T-cell (primary cell): ENCODE data around the gene OR4N4C.

DNA sequence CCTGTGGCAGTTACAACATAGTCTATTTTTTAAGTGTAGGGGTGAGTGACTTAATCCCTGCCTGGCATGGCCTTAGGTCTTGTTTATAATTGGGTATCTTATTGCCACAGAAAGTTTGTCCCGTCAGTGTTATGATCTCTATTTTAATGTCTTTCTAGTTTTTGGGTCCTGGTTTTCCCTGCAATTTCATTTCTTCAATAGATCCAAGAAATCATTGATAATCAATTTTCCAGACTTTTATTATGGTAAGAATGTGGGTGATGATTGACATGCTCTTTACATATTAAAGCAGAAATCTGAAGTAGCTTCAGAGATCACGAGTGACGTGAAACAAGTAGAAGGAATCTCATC lies 101.0 kb upstream of the GOLGA6L6 start:
- PRO-cap, 7 experiments, result no peak in any of the 7 experiments

GRCh38 chr15:21651466-21652028 lies at the start of gene OR4N4C:
OR4N4C (plus strand) TSS chr15:21651844.
- PRO-cap, 7 experiments, result no peak in any of the 7 experiments

DNA sequence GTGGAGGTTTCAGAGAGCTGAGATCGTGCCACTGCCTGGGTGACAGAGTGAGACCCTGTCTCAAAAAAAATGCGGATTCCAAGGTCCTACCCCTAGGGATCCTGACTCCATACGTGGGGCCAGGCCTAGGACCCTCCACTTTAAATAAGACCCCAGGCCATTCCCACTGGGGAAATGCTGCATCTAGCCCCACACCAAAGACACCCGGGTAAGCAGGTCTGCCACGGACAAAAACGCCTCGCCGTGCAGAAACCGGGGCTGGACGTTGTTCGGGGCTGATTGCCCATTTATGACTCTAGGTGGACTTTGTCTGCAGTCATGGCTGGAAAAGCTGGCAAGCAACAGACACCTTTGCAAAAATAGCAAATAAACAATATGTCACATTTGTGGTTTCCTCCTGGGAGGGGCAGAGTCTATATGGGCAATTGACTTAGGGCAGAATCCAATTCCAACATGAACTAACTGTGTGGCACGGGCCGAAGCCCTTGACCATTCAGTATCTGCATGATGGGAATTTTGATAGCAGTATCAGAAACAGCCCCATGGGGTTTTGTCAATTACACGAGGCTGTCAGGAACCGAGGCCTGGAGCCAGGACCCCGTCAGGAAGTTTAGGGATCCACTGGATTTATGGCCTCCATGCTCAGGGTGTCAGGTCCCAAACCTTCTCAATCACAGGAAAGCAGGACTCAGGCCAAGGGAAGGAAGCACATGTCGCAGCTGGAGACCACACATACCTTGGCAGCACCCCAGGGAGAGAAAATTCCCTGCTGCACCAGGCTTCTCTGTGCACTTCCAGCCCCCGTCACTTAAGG lies 158.8 kb downstream of the OR4N4 start:
- PRO-cap, 7 experiments, result no peak in any of the 7 experiments

- PRO-cap, 7 experiments, result peak in 4 of 7 experiments; most common plus-strand start chr15:22265205 (in 4)
These were observed 170.9 kb downstream of the OR4N4 start for GRCh38 chr15:22264876-22265895.

- PRO-cap, 7 experiments, result no peak in any of the 7 experiments
These were observed 13.5 kb upstream of the NIPA2 start for GRCh38 chr15:22824965-22825328.

DNA sequence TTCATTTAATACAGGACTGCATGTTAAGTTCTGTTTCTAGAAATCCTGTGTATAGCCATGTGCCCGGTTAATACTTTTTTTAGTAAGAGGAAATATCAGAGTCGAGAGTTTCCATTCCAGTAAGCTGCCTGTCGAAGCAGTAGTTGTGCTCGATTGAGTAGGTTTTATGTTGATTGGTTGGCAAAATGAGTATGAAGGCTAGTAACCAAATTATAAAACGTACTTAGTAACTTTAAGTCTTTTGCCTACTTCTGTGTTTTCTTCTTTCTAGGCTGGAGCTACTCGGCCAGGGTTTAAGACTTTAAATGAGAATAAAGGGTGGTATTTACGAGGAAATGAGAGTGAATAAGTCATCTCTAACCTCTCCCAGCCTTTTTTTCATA lies 909 bp downstream of the NIPA2 start:
- PRO-cap, 7 experiments, result no peak in any of the 7 experiments

GRCh38 chr15:22895274-22896189 lies 57.1 kb downstream of the NIPA2 start:
- PRO-cap, 7 experiments, result no peak in any of the 7 experiments

GRCh38 chr15:22939105-22939854 lies 40.9 kb downstream of the CYFIP1 start:
- PRO-cap, 7 experiments, result no peak in any of the 7 experiments

- PRO-cap, 7 experiments, result no peak in any of the 7 experiments
These were observed 89.2 kb upstream of the GOLGA6L1 start for GRCh38 chr15:23225789-23226323.

GRCh38 chr15:23397830-23398257 lies 43.3 kb downstream of the GOLGA8S start:
- PRO-cap, 7 experiments, result no peak in any of the 7 experiments

DNA sequence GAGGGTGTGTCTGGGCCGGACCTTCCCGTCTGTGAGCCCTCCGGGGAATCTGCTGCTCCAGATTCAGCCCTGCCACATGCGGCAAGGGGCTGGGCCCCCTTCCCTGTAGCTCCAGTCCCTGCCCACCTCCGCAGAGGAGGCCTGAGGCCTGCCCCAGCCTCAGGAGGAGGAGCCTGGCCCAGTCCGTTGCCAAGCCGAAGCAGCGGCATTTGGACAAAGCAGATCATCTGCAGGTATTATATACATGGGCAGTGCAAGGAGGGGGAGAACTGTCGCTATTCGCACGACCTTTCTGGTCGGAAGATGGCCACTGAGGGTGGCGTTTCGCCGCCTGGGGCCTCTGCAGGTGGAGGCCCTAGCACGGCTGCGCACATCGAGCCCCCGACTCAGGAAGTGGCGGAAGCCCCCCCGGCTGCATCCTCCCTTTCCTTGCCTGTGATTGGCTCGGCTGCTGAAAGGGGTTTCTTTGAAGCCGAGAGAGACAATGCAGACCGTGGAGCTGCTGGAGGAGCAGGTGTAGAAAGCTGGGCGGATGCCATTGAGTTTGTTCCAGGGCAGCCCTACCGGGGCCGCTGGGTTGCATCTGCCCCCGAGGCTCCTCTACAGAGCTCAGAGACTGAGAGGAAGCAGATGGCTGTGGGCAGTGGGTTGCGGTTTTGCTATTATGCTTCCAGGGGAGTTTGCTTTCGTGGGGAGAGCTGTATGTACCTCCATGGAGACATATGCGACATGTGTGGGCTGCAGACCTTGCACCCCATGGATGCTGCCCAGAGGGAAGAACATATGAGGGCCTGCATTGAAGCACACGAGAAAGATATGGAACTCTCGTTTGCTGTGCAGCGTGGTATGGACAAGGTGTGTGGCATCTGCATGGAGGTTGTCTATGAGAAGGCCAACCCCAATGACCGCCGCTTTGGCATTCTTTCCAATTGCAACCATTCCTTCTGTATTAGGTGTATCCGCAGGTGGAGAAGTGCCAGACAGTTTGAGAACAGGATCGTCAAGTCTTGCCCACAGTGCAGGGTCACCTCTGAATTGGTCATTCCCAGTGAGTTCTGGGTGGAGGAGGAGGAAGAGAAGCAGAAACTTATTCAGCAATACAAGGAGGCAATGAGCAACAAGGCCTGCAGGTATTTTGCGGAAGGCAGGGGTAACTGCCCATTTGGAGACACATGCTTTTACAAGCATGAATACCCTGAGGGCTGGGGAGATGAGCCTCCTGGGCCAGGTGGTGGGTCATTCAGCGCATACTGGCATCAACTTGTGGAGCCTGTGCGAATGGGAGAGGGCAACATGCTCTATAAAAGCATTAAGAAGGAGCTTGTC lies 844 bp downstream of the MKRN3 start:
- PRO-cap, 7 experiments, result peak in 5 of 7 experiments; most common plus-strand start position 484 of the sequence (in 5); most common minus-strand start position 333 of the sequence (in 4)

GRCh38 chr15:23840110-23840510 lies 153.0 kb upstream of the NDN start:
- PRO-cap, 7 experiments, result no peak in any of the 7 experiments

GRCh38 chr15:23869317-23869872 lies 182.3 kb upstream of the NDN start:
- PRO-cap, 7 experiments, result no peak in any of the 7 experiments

DNA sequence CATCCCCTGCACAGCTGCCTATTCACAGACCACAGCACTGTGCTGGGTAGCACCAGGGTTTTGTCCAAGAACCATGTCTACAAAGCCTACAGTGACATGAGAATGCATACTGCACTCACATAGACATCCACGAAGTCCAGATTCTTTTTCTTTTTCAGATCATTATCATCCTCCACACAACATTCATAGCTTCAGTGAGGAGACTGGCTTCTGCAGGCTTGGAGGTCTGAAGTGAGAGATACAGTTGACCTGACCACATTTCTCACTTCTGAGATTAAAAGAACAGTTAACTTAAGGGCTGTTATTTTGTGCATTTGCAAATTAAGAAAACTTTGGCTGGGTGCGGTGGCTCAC lies 137.5 kb upstream of the SNRPN start:
- PRO-cap, 7 experiments, result no peak in any of the 7 experiments

- PRO-cap, 7 experiments, result no peak in any of the 7 experiments
These were observed 131.3 kb upstream of the SNRPN start for GRCh38 chr15:24823292-24824032.

- PRO-cap, 7 experiments, result no peak in any of the 7 experiments
These were observed 34.6 kb downstream of the SNRPN start for GRCh38 chr15:24989098-24990025.

- PRO-cap, 7 experiments, result no peak in any of the 7 experiments
These were observed 100.0 kb downstream of the UBE3A start for GRCh38 chr15:25338599-25339422.

DNA sequence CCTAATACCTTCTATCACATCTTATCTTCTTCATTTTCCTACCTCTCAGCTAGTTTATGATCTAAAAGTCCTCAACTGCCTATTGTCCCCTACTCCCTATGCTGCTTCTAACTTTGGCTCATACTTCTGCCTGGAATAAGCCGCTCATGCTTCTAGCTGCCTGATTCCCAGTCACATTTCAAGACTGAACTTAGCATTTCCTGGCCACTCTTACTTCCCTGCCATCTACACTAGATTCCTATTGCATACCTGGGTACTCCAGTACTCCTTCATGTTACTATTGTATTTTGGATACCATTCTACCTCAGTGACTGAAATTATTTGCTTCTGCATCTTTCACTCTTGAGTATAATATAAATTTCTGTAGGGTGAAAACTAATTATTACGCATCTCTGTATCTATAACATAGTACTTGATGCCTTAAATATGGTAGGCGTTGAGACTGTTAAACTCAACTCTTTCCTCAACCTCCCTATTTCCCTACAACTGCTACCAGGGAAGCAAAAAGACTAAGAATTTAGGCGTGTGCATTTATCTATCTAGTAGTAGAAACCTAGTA lies 34.0 kb downstream of the UBE3A start:
- PRO-cap, 7 experiments, result no peak in any of the 7 experiments

DNA sequence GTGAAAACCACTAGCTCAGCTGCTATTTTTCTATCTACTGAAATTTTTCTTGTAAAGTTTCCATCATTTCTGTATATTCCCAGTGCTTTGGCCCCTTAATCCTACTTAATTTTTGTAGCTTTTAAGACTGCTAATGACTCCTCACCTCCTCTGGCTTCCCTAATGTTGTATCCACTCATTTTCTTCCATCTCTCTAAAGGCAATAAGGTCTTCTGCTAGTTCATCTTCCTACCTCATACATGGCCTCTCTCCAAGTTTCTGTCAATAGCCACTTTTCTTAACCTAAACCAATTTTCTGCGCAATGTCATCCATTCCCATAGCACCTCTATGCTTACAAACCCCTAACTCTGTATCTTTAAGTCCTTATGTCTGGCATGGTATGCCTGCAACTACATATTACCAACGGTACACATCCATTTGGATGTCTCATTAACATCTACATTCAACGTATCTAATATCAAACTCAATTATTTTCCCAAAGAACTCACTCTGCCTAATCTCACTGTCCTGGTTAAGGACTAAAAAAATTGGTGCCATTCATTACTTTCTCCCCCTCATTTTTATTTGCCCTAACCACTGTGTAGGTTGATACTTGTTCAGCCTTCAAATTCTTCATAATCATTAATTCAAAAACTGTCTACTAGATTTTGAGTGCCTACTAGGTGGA lies 25.0 kb downstream of the UBE3A start:
- PRO-cap, 7 experiments, result no peak in any of the 7 experiments

DNA sequence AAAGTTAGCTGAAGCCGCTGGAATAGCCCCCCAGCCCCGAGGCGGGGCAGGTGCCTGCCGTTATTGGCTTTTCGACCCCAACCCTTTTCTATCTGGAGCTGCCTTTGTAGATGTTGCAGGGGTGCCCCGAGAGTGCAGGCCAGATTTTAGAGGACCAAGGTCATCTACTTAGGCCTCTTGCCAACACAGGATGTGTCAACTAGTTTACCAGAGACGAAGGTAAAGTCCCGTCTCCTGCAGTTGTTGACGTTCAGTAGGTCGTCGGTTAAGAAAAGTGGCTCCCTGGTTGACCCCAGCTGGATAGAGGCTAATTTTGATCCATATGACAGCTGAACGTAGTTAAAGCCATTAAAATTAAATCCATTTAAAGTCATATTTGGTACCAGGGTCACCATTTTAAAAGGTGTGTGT lies 624 bp upstream of the UBE3A start:
- PRO-cap, 7 experiments, result no peak in any of the 7 experiments